PC-3 (cell line): ENCODE data around the genes AHRR and SLC12A7.

DNA sequence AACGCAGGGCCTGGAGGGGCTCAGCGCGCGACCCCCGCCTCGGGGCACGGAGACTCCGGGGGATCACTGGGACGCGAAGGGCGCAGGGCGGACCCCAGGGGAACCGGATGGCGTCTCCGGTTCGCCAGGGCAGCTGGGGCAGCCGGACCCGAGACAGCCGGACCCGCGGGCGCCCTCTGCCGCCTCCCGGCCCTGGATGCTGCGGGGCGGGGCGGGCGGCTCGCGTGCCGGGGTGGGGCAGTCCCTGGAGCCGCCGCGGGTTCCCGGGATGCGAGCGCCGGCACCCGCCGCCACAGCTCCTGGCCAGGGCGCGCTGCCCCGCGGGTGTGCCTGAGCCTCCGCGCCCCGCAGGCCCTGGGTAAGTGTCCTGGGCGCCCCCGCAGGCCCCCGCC, at the start of gene AHRR:
AHRR (plus strand) TSS at position 253 of the 392 bp plus-strand sequence.
- RAMPAGE, long total RNA = no peak

DNA sequence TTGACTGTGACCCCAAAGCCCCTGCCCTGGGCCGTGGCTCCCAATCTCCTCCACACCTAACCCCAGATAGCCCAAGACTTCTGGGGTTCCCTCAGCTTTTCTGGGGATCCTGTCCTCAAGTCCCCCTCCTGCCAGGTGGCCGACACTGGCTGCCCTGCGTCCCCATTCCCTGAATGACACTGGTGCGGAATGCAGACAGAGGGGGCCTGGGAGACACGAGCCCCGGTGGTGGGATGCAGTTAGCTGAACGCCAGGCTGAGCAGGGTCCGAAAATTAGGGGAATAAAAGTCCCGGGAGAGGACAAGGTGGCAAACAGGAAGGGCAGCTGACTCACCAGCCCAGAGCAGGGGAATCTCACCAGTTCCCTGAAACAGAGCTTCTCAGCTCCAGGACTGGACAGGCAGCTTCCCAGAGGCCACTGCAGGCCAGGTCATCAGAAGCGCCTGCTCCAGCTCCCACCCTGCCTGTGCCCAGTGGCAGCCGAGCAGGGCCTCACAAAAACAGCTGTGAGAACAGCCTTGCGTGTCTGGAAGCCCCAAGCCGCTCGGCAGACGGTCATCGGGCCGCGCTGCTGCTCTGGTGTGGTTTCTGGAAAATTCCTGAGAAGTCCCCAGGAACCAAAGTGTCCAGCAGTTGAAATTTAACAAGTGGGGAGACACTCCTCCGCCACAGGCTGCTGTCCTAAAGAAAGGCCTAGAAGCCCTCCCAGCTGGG, 47.7 kb upstream of the EXOC3 start:
- RAMPAGE, long total RNA = no peak

GRCh38 chr5:399383-399623, 43.7 kb upstream of the EXOC3 start:
- RAMPAGE, long total RNA = no peak

DNA sequence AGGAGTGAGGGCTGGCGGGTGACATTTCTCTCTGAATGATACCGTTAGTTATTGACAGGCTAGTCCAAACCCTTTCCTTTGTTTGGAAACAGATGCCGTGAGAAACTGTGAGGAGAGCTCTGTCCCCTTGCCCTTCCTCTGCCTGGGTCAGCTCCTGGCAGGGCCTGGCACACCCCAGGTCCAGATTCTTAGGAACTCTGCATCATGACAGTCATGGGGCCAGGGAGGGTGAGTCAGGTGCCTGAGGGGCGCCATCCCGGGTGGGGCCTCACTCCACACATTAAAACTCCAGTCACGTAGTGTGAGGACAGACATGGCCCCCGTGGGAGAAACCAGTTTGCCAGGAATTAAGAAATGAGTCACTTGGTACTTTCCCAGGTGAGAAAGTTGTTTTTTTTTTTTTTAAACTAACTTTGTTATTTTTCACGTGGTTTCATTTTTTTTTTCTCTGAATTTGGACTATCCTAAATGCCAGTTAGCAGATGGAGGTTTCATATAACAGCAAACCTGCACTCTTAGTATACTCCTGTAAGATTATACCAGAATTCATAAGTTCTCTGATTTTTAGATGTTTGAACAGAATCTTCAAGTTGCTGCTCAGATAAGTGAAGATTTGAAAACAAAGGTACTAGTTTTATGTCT, 15.9 kb downstream of the EXOC3 start:
- RAMPAGE, long total RNA = no peak

DNA sequence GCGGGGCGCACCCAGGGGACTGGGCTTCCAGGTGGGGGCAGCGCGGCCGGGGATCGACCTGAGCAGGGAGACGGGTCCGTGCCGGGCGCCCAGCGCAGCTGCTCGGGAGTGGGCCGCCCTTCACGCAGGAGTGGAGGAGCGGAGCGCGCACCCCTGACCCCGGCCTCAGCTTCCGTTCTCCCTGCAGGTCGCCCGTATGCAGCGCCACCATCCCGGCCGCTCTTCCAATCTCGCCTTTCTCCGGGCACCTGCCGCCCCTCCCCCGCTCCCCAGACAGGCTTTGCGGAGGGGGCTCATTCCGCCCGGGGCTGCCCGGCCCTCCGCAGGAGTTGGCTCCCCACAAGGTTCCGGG, 718 bp upstream of the TPPP start:
- RAMPAGE, long total RNA = no peak

DNA sequence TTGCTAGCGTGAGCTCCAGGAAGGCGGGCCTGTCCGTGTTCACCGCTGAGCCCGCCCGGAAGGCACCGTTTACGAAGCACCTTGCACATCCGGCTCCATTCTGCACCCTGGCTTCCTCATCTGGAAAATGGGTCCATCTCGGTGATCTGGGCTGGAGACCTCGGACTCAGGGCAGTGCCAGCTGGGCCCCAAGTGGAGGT, 52.5 kb upstream of the NKD2 start:
- RAMPAGE, long total RNA = no peak

DNA sequence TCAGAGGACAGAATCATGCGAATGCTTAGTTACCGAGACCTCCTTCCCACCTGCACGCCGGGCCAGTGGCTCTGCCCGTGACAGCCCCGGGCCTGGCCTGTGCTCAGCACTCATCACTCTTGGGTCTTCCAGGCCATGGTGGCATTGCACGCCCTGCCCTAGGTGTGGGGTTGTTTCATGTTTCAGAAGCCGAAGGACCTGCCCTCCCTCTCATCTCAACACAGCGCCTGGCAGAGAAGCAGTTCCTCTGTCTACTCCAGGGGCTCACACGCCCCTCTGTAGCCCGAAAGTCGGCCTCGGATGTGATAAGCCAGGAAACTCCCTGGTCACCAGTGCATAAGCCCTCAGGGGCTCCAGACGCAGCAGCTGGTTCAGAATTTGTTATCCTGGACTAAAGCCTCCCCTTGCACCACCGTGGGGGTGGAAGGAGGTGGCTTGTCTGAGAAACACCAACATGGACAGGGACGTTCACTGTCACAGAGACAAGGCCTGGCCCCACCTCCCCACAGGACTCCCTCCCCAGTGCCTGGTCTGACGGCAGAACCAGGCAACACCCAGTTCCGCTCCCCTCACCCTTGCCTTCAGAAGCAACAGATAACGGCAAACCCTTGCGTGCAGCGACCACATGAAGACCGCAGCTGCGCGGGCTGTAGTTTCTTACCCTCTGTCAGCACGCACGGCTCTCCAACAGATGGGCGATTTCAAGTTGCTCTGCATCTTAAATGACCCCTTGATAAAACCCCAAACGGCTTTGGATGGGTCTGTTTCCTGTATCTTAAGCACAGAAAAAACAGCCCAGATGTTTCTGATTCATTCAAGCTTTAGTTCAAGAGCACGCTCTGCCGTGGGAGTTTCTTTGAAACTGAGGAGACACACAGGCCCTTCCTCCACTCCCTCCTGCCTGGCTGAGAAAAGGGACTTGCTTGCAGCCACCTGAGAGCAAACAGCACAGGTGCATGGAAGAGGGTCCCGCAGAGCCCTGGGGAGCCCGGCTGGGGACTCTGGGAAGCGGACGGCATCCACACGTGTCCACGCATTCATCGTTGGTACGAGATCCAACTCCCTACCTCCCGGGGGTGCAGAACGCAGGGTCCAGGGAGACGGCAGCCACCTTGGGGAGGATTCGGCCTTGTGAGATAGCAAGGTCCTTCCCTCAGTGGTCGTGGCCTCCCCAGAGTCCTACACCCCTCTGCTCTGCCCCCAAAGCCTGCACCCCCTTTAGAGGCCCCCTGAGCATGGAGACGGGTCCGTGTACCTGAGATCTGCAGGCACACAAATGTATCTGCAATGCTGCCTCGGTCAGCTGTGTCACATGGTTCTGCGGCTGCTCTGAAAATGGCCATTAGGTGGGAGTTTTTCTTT, 44.7 kb upstream of the NKD2 start:
- RAMPAGE, long total RNA = no peak

DNA sequence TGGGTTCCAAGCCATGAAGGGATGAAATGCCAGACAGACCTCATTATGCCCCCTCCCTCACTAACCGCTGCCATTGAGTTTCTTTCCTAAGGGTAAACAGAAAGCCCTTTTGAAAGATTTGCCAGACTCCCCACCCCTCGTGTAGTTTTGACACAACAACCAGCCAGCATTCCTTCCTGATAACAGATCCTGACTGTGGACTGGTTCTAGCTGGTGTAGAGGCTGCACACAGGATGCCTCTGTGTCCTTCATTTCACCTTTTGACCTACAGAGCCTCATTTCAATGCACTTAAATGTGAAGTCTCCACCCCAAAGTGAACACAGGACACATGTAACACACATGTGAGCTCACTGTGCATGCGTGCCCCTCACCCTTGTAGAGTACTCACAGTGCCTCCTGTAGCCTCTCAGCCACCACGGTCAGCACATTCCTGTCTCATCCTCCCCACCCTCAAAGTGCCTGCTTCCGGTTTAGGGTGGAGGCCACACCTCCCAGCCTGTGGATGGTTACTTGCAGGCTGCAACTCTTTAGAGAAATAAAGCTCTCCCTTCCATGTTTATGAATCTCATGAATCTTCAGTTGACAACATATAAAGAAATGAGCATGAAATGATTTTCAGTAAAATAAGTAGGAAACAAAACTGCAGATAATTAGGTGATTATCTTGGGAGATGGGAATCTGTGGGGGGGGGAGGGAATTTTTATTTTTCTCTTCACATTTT, 11.6 kb upstream of the NKD2 start:
- RAMPAGE, long total RNA = no peak

GRCh38 chr5:1049082-1049879, 40.7 kb downstream of the NKD2 start:
- RAMPAGE, long total RNA = no peak

DNA sequence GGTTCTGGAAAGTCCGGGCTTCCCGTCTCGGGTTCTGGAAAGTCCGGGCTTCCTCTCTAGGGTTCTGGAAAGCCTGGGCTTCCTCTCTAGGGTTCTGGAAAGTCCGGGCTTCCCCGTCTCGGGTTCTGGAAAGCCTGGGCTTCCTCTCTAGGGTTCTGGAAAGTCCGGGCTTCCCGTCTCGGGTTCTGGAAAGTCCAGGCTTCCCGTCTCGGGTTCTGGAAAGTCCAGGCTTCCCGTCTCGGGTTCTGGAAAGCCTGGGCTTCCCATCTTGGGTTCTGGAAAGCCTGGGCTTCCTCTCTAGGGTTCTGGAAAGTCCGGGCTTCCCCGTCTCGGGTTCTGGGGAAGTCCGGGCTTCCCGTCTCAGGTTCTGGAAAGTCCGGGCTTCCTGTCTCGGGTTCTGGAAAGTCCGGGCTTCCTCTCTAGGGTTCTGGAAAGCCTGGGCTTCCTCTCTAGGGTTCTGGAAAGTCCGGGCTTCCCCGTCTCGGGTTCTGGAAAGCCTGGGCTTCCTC, 29.6 kb downstream of the SLC12A7 start:
- RAMPAGE, long total RNA = no peak

DNA sequence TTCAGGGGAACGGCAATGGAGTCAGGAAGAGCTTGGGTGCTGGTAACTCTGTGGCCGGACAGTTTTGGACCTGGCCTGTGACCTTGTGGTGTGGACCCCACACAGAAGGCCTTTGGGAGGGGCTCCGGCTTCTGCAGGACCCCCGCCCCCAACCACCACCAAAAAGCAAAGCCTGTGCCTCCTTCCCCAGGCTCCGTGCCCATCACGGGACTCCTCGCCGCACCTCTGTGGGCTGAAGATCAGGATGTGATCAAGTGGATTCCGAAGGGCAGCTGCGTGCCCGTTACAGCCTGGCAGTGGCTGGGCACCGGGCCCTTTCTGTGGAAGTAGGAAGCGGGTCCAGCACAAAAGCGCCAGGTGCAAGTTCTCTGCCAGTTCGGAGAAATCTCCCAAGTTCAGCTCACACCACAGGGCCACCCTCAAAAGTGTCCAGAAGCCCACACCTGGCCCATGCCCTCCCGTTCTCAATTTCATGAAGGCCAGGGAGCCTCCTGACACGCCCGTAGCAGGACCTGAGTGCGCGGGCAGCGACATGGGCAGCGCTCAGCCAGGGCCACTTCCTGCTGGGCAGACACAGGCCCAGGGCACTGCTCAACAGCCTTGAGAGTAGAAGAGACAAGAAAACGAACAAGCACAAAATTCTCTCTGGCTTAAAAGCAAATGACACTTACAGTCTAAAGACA, 1.9 kb downstream of the SLC12A7 start:
- RAMPAGE, long total RNA = no peak

GRCh38 chr5:1110693-1111702, 865 bp downstream of the SLC12A7 start:
- RAMPAGE, long total RNA = no peak

- RAMPAGE, long total RNA = no peak
These were observed at the start of gene SLC12A7 for GRCh38 chr5:1111703-1112359. Gene SLC12A7, minus strand, starts transcription at chr5:1112063.

- RAMPAGE, long total RNA = no peak
These were observed 29.9 kb downstream of the SLC6A18 start for GRCh38 chr5:1255037-1255462.

- RAMPAGE, long total RNA = no peak
These were observed 20.8 kb upstream of the TERT start for GRCh38 chr5:1315375-1316417.

DNA sequence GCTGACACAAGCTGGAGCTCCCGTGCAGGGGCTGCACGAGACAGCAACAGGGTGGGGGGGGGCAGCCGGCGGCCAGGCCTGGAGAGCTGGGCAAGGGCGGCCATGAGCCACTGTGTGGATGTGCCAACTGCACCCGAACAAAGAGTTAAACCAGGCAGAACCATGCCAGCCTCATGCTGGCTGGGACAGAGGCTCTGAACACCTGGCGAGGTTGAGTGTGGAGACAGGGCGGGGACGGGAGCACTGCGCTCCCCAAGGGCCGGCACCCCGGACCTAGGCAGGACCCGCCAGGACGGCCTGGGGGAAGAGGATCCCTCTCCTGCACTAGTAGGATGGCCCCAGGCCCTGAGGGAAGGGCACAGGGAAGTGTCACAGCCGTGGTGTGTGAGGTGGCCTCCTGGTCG, 24.4 kb upstream of the TERT start:
- RAMPAGE, long total RNA = no peak

GRCh38 chr5:1327222-1328014, 17.5 kb downstream of the CLPTM1L start:
- RAMPAGE, long total RNA = no peak

GRCh38 chr5:1336846-1337650, 7.9 kb downstream of the CLPTM1L start:
- RAMPAGE, long total RNA = no peak

GRCh38 chr5:1399586-1399924, 45.7 kb downstream of the SLC6A3 start:
- RAMPAGE, long total RNA = no peak

- RAMPAGE, long total RNA = no peak
These were observed 27.6 kb upstream of the SLC6A3 start for GRCh38 chr5:1472756-1473376.